H9 (cell line): ENCODE results near the genes IL3 and P4HA2.

- PRO-cap = no peak
Observed at GRCh38 chr5:129440348-129441102, 19.6 kb upstream of the ADAMTS19 start.

DNA sequence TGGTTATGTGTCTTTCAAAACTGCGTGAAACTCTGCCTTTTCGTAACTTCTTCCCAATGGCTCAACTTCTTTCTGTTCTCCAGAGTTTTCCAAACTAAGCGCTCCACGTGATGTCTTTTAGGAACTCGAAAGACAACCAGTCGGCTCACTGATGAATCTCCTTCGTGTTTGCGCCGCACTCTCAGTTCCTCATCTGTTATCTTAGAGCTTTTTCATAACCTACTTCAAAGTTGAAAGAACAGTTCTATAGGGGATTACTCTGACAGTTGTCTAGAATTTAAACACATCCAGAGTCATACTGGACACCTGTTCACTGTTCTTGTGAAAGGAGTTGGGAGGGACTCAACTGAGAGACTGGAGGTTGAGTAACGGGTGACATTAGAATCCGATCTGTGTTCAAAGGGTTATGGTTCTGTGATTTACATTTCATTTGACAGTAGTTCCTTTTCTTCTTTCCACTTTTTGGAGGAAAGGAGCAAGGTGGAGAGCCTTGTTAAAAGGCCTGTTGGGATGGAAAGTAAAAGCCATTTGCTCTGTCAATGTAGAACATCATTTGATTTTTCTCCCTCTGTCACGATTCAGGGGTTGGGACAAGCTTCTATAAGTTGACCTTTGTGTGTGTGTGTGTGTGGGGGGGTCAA lies 2.0 kb downstream of the ADAMTS19 start:
- PRO-cap = no peak

DNA sequence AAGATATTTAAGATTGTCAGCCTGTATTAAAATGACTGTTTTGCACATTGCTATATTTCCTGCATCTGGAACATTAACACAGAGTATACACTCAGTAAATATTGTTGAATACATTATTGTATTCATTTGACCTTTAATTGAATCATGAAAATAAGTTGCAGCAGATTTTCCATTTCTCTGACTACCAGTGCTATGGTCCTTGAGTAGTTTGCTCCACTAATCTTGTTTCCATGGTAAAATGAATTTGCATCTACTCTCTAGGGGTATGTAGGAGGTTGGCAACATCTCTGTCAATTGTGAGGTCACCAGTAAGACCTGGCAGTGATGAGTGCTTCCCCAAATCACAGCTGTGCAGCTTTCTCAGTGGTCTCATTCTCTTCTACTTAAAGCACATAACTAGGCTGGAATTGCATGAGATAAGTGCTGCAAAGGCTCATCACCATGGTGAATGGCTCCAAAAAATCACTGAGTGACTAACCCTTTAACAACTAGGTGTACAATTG lies 36.2 kb downstream of the ADAMTS19 start:
- PRO-cap = no peak

DNA sequence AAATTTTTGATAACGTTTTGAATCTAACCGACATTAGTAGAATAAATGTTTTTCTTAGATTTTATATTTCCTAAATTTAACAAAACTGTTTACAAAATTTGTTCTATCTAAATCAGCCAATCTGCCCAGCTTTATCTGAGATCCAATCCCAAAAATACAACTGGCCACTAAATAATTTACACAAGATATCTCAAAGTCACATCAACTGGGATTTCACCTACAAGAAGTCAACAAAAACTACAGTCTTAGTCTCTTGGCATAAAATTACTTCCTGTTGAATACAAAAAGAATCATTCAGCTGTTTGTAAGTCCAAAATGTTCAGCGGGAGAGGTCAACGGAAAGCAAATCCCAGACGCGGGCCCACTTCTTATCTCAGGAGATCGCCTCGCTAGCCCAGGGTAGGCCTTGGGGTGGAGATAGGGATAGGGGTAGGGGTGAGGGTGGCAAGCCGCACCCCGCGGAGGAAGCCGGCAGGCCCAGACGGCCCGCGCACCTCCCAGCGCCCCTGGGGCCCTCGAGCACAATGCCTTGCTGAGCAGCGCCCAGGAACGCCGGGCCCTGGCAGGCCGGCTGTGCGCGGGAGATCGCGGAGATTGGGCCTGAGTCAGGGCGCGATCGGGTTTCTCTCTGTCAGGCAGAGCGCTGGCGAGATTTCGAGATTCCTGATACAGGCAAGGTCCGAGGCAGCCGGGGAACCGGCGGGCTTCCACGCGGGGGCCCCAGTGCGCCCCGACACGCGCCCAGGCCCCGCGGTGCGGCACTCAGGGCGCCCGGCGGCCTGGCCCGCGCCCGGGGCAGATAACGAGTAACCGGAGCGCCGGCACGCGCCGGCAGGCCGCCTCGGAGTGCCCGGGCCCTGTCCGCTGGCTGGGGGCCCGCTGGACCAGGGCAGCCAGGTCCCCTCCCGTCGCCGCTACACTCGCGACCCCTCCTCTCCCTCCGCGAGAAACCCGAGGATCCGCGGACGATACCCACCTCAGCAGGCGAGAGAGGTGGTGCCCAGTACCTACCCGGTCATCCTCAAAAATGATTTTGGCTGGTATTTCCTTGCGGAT lies 644 bp downstream of the HINT1 start:
- PRO-cap = unidirectional peak, plus-strand start at position 313 of the sequence; bidirectional peak, plus-strand start at position 452 of the sequence, minus-strand start at position 375 of the sequence; bidirectional peak, plus-strand start at position 546 of the sequence, minus-strand start at position 526 of the sequence; bidirectional peak, plus-strand start at position 660 of the sequence, minus-strand start at position 596 of the sequence; bidirectional peak, plus-strand start at position 945 of the sequence, minus-strand start at position 808 of the sequence

DNA sequence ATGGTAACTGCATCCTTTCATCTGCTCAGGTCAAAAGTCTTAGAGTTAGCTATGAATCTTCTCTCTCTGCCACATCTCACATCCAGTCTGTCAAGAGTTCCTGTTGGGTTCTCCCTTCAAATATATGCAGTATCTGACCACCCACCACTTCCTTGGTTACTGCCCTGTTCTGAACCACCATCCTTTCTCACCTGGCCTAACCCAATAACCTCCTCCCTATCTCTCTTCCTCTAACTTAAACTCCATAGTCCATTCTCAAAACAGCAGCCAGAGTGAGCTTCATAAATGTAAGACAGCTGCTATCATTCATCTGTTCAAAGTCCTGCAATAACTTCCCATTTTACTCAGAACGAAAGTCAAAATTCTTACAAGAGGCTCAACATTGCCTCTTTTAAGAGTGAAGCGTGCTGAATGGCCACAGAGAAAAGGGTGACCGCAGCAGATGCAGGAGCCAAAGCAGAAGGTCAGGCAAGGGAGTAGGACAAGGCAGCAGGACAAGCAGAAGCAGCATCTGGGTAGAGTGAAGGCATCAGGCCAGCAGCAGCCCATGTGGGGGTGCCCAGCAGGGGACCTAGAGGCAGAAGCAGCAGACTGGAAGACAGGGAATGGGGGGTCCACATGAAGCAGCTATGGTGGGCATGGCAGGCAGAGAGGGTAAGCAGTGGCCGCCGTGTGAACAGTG lies 39.3 kb upstream of the CDC42SE2 start:
- PRO-cap = no peak

GRCh38 chr5:131271269-131271609 lies 7.4 kb downstream of the CDC42SE2 start:
- PRO-cap = no peak

DNA sequence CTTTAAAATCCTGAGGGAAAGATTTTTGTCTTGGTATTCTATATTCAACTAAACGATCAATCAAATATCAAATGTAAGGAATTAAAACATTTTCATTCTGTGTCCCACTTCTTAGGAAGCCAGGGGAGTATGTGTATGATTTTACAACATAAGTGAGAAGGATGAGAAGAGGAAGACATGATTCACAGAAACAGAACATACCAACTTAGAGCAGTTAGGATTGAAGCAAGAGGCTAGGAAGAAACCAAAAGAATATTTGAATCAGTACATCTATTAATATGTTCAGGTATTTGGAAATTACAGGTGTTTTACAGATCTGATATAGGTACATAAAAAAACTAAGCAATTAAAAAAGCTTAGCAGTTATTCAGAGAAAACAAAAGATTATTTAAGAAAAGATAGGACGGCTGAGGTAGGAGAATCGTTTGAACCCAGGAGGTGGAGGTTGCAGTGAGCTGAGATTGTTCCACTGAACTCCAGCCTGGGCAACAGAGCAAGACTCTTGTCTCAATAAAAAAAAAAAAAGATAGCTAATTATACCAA lies 77.6 kb downstream of the CDC42SE2 start:
- PRO-cap = no peak

GRCh38 chr5:131435978-131436576 lies 172.2 kb downstream of the CDC42SE2 start:
- PRO-cap = no peak

GRCh38 chr5:131498260-131499172 lies 136.5 kb downstream of the RAPGEF6 start:
- PRO-cap = no peak

DNA sequence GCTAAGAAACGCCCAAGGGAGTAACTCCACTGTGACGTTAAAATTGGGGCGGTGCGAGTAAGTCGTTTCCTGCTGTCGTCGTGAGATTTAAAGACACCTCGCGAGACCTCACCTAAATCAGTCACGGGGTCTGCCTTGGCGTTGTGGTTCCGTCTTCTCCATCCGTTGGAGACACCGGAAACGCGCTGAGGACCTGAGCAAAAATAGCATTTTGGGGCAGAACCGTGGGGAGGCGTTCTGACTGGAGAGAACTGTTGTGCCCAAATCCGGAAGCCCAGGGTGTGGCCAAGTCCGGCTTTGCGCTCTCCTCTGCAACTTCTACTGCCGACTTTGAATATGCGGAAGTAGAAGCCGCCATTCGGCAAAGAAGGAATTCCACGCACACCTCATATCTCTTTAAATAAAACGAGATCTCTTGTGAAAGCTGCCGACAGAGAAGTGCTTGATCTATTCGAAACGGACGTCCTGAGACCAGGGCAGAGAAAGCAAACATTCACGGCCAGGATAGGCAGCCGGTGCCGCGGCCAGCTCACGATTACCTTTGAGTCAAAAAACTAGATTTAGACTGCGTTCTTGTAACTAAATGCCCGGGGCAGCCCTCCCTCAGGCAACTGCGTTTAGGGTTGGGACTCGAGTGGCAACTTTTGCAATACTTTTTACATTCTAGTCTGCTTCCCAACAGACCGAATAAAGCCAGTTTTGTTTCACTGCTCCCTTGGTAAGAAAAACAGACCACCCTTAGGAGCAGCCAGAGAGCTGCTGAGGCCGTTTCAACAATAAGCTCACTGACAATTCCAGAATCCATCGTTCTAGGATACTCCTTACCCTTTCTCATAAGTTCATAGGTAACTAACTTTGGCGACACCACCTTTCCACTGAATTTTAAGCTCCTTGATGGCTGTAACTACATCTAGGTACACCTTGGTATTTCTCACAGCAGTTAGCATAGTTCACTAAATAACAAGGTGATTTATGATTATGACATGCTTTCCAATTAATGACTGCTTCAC lies 555 bp upstream of the RAPGEF6 start:
- PRO-cap = bidirectional peak, plus-strand start at position 120 of the sequence, minus-strand start outside the sequence; bidirectional peak, plus-strand start at position 751 of the sequence, minus-strand start at position 764 of the sequence

- PRO-cap = no peak
Observed at GRCh38 chr5:131660852-131661795, 26.1 kb upstream of the RAPGEF6 start.

DNA sequence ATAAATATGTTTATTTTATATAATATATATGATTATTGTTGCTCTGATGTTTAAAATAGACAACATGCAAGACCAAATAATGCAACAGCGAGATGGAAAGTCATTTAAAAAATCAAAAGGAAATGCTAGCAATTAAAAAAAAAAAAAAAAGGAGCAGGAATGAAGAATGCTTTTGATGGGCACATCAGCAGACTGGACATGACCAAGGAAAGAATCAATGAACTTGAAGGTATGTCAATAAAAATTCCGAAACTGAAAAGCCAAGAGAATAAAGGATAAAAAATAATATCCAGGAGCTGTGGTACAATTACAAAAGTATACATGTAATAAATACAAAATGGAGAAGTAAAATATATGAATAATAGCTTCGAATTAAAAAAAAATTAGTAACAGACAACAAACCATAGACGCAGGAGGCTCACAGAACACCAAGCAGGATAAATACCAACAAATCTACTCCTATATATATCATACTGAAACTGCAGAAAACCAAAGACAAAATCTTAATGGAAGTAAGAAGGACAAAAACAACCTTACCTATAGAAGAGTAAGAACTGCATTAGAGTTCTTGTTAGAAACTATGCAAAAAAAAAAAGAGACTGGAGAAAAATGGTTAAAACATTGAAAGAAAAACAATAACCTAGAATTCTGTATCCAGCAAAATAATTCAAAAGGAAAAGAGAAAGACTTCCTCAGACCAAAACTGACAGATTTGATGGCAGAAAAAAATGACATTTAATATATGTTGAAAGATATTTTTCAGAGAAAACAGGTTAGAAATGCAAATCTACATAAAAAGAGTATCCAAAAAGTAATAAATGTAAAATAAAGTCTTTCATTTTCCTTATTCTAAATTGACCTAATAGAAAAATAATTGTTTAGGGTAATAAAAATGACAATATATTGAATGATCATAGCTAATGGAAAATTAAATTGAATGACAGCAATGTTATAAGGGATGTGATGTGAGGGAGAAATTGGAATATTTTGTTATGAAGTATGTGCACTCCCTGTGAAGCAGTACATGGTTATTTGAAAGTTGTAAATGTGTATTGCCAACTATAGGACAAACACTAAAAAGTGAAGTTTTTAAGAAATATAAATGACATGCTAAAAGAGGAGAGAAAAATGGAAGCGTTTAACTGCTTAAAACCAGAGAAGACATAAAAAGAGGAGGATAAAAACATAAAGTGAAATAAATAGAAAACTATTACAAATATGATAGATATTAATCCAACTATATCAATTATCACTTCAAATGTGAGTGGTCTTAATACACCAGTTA lies 54.0 kb upstream of the RAPGEF6 start:
- PRO-cap = no peak

DNA sequence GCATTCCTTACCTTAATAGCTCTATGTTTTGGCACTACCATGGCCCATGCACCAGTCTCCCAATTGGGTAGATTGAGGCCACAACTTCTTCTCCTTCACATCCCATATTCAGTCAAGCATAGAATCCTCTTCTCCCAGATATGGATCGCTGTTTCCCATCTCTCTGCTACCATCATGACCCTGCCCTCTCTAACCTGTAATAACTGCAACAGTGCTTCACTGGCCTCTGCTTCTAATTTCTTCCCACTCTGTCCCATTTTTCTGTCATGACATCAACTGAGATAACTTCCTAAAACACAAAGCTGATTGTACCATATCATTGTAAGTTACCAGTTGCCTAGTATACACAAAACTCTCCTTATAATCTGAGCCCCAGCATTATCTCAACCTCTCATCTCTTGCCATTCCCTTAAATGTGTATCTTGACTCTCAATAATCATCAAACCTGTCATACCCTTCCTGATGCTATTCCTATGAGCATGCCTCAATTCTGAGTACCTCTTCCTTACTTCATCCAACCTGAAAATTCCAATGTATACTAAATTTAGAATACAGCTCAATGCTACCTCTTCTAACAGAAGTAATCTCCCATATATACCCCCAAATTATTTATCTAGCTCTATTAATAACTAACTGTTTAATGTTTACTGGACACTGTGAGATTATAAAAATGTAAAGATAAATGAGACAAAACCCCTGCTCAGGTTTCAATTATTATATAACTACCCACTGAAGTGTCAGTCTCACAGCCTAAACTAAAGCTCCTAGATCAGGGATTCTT lies 24.0 kb downstream of the FNIP1 start:
- PRO-cap = no peak

DNA sequence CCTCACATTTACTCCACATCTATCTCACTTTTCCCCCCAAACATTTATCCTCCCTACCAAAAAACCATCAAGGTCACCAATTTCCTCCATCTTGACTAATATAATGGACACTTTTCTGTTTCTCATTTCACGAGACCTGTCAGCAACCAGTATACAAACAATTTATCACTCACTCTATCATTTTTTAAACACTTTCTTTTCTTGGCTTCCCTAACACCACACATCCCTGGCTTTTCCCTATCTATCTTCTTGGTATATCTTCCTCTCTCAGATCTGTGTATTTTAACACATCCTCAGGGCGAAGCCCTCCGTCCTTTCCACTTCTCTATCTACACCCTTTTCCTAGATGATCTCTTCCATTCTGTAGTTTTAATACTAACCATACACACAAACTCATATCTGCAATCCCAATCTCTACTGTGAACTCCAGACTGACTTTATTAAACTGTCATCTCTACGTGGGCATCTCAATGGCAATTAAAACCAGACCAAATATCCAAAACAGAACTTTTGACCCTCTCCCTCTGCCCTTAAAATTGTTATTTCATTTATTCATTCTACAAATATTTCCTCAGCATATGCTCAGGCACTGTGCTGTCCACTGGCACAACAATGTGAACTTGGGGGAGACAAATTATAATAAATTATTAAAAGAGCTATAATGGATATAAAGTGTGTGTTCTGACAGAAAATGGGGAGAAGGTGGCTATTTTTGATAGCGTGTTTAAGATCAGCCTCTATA lies 7.1 kb downstream of the FNIP1 start:
- PRO-cap = no peak

DNA sequence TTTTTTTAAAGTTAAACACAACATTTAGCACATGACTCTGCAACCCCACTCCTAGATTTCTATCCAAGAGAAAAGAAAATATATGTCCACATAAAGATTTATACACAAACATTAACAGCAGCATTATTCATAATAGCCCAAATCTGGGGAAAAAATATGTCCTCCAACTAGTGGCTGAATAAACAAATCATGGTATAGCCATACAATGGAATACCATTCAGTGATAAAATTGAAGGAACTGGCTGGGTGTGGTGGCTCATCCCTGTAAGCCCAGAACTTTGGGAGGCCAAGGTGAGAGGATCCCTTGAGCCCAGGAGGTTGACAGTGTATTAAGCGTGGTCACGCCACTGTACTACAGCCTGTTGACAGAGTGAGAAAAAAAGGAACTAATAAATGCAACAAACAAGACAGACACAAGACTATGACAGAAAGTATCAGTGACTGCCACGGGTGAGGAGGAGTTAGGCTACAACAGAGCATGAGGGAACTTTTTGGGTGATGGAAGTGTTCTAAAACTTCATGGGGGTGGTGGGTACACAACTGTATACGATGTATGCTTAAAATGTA lies 2.3 kb downstream of the FNIP1 start:
- PRO-cap = no peak

DNA sequence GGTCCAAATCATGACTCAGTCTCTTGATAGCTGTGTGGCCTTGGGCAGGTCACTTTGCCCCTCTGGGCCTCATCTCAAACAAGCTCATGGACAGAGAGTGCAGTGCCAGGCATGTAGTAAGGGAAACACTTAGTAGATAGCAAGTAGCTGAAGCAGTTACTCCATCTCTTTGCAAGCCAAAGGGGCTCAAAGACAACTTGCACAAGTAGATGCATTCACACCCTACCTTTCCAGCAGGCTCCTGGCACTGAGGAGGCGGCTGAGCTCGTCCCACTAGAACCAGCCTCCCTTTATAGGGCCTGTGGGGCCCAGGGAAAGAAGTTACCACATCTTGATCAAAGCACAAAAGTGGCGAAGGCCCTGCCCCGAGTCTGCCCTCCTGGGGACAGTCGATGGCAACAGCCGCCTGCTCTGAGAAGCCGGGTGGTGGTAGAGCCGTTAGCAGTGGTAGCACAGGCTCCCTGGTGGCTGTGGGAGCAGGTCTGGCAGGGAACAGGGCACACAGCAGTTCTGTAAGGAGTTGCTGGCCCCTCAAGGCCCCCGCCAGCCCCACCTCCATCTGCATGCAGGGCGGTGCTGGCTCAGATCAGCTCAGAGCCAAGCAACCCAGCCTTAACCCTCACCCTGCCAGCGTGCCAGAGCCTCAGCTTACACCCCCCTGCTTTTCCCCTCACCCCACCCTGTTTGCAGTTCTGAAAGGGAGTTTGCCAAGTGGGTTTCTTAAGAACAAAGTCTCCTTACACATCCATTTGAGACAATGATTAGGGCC lies 12.1 kb downstream of the ACSL6 start:
- PRO-cap = no peak

DNA sequence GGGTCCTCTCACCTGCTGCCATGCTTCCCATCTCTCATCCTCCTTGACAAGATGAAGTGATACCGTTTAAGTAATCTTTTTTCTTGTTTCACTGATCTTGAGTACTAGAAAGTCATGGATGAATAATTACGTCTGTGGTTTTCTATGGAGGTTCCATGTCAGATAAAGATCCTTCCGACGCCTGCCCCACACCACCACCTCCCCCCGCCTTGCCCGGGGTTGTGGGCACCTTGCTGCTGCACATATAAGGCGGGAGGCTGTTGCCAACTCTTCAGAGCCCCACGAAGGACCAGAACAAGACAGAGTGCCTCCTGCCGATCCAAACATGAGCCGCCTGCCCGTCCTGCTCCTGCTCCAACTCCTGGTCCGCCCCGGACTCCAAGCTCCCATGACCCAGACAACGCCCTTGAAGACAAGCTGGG lies at the start of gene IL3:
IL3 (plus strand) TSS at position 274 of the 422 bp plus-strand sequence.
- PRO-cap = no peak

DNA sequence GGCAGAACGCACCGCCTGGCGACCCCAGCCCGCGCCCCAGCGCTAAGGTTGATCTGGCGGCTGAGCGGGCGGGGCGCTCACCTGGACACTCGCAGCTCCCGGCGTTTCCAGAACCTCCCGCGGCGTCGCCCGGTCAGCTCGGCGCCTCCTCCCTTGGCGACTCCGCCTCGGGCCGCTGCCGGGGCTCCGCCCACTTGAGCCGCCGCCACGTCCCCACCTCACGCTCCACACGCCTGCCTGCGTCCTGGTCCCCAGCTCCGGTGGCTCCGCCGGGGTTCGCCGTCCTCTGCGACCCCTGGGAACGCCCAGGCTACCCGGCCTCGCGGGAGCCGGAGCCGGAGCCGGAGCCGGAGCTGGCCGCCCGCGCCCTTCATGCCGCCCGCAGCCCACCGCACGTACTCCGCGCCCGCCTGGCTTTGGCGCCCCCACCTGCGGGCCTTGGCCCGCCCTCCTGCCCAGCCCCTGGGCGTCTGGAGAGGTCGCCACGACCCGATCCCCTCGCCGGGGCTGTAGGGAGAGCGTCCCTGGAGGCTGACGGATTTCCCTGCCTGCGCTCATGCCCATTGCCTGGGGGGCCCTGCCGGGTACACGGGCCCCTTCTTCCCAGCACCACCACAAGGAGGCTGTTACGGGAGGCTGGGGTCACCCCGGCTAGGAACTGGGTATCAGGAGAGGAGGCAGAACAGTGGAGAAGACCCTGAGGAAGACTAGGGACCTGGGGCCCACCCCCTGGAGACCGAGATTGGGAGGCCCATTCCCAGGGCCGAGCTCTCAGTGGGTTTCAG lies at the start of gene P4HA2:
P4HA2 (minus strand) TSS at position 145 of the 785 bp plus-strand sequence.
- PRO-cap = bidirectional peak, plus-strand start at position 193 of the sequence, minus-strand start at position 55 of the sequence; bidirectional peak, plus-strand start at position 360 of the sequence, minus-strand start at position 402 of the sequence; bidirectional peak, plus-strand start at position 442 of the sequence, minus-strand start at position 472 of the sequence

GRCh38 chr5:132252910-132253469 lies 4.5 kb upstream of the PDLIM4 start:
- PRO-cap = no peak

DNA sequence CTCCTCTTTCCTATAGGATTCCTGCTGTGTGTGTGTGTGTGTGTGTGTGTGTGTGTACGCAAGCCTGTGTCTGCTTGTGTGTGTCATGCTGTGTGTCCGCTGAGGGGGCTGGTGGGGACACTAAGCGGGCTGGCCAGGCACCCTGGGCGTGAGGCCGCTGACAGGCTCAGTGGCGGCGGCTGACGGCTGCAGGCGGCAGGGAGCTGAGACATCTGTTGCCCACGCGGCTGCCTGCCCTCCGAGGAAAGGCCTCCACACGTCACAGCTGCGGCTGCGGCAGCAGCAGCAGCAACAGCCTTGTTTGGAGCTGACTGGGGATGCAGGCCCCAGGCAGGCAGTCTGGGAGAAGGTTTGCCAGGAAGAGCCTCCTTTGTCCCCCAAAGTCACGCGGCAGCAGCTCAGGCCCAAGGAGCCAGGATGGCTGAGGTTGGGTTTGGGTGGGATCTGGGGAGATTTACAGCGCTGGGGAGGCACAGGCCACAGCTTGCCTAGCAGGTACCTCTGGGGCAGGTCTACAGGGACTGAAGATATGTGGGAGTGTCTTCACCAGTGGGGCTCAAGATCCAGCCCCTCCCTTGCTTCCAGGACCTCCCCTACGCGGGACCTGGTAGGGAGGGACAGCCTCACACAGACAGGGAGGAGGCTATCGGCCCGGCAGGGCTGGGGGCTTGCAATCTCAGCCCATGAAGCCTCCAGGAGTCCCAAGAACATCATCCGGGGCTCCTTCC lies 1.8 kb downstream of the PDLIM4 start:
- PRO-cap = no peak